Parietal lobe (tissue), 2 donors: ENCODE results near the genes TNNI3 and NAT14.

DNA sequence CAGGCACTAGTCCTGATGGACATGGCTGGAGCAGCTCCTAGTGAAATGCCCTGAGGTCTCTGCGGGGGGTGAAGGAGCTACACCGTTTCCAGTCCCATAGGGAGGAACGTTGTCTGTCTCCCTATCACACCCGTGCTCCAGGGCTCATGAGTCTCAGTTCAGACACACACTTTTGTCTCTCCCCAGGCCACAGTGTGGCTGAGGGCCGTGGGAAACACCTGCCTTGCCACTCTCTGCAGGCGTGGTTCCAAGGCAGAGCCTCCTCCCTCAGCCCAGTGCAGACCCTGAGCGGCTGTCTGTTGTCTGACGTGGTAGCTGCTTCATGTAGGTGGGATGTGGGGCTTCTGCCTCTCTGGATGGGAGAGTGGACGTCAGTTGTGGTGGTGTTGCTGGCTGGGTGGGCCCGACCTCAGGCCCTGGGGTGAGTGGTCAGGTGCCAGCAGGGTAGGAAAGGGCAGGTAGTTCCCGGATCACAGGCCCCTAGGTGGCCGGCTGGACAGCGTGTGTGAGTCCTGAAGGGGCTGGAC, 6.0 kb upstream of the LILRB1 start:
- RAMPAGE, long total RNA: no peak

GRCh38 chr19:54643584-54644157, 13.4 kb downstream of the LILRB1 start:
- RAMPAGE, long total RNA: no peak

- RAMPAGE, long total RNA: no peak
These were observed 1.9 kb upstream of the LILRB4 start for GRCh38 chr19:54660631-54661473.

DNA sequence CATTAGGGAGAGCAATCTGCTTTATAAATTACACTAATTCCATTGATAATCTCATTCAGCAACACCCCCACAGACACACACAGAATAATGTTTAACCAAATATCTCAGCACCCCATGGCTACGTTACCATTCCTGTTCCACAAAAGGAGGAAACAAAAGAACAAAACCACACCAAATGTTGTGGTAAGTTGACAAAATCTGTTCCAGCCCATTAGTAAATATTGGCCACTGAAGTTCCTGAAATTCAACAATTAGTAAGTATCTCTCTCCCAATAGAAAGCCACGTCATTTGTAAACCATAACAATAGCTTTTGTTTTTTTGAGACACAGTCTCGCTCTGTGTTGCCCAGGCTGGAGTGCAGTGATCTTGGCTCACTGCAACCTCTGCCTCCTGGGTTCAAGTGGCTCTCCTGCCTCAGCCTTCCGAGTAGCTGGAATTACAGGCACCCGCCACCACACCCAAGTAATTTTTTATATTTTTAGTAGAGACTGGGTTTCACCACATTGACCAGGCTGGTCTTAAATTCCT, 2.3 kb upstream of the FCAR start:
- RAMPAGE, long total RNA: no peak

GRCh38 chr19:55027430-55028470, 10.3 kb downstream of the GP6 start:
- RAMPAGE, long total RNA: no peak

GRCh38 chr19:55083709-55084508, 8.2 kb downstream of the EPS8L1 start:
- RAMPAGE, long total RNA: no peak

DNA sequence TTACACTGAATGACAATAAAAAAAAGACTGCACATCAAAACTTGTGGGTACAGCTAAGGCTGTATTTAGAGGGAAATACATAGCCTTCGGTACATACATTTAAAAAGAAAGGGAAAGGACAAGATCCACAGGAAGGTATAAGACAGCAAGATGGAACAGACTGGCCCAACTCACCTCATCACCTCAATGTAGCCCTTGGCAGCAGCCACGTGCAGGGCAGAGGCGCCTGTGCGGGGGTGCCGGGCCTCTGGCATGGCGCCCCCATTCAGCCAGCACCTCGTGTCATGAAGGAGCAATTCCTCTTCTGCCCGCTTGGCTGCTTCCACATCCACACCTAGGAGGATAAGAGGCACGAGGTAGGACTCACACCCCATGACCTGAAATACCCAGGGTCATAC, 14.2 kb downstream of the PPP1R12C start:
- RAMPAGE, long total RNA: no peak

DNA sequence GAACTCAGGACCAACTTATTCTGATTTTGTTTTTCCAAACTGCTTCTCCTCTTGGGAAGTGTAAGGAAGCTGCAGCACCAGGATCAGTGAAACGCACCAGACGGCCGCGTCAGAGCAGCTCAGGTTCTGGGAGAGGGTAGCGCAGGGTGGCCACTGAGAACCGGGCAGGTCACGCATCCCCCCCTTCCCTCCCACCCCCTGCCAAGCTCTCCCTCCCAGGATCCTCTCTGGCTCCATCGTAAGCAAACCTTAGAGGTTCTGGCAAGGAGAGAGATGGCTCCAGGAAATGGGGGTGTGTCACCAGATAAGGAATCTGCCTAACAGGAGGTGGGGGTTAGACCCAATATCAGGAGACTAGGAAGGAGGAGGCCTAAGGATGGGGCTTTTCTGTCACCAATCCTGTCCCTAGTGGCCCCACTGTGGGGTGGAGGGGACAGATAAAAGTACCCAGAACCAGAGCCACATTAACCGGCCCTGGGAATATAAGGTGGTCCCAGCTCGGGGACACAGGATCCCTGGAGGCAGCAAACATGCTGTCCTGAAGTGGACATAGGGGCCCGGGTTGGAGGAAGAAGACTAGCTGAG, 2.0 kb downstream of the PPP1R12C start:
- RAMPAGE, long total RNA: no peak

- RAMPAGE, long total RNA: no peak
These were observed at the start of gene TNNI3 for GRCh38 chr19:55157332-55158143. Gene TNNI3 (minus strand): TSS chr19:55157732.

DNA sequence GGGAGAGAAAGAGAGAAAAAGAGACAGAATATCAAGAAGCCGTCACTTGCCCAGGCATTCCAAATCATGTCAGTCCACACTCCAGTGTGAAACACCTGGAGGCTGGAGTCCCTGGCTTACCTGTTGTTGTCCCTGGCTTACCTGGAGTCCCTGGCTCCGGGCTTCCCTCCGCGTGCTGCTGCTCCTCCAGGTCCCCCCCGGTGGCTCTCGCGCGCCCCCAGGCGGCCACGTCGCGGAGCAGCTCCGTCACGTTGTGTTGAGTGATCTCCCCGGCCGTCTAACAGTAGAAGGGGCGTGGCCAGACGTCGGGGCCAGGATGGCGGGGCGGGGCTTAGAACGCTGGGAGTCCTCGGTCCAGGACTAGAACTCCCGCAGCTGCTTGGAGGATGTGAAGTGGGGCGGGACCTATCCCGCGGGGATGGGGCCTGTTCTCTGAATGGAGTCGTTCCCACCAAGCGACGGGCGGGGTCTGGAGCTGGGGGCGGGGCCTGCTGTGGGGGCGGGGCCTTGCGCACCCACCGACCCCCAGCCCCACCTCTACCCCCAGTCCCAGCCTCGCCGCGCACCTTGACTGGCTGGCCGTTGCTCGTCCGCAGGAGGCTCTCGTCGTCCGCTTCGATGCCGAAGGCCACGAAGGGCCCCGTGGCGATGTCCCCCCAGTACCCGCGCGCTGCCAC, 3.1 kb upstream of the TNNI3 start:
- RAMPAGE, long total RNA: no peak

DNA sequence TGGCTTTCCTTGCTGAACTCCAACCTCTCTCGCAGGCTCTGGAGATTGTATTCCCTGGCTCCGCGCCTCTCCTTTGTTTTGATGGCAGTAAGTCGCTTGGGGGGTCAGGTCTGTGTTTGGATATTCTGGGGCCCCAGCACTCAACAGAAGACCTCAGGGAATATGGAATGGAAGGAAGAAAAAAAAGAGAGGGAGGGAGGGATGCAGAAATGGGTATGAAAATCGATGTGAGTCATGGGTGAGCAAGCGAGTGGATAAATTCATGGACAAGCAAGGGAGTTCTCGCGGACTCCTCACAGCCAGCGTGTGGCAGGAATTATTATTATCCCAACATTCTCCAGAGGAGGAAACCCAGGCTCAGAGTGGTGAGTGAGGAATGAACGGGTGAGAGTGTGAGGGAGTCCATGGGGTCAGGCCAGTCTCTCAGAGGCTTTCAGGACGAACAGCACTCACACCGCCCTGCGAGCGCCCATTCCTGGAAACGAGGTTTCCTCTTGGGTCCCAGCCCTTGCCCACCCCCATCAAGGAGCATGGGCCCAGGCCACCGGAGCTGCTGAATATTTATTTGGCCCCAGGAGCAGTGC, 6.2 kb upstream of the DNAAF3 start:
- RAMPAGE, long total RNA: no peak

GRCh38 chr19:55253625-55254145, 5.1 kb downstream of the PPP6R1 start:
- RAMPAGE, long total RNA: no peak

DNA sequence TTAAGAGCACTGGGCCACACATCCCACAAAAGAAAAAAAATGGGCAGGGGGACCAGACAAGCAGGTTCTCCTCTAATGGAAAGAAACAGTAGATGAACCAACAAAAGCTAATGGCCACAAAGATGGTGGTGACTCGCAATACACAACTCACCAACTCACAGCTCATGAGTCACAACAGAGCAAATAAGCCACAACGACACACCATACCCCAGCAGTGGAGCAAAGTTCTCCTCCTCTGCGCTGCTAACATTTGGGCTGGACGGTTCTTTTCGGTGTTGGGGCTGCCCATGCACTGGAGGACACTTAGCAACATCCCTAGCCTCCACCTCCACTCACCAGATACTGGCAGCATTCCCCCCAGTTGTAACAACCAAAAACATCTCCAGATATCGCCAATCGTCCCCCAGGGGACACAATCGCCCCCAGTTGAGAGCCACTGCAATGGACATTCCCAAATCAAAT, 2.7 kb downstream of the PPP6R1 start:
- RAMPAGE, long total RNA: no peak

DNA sequence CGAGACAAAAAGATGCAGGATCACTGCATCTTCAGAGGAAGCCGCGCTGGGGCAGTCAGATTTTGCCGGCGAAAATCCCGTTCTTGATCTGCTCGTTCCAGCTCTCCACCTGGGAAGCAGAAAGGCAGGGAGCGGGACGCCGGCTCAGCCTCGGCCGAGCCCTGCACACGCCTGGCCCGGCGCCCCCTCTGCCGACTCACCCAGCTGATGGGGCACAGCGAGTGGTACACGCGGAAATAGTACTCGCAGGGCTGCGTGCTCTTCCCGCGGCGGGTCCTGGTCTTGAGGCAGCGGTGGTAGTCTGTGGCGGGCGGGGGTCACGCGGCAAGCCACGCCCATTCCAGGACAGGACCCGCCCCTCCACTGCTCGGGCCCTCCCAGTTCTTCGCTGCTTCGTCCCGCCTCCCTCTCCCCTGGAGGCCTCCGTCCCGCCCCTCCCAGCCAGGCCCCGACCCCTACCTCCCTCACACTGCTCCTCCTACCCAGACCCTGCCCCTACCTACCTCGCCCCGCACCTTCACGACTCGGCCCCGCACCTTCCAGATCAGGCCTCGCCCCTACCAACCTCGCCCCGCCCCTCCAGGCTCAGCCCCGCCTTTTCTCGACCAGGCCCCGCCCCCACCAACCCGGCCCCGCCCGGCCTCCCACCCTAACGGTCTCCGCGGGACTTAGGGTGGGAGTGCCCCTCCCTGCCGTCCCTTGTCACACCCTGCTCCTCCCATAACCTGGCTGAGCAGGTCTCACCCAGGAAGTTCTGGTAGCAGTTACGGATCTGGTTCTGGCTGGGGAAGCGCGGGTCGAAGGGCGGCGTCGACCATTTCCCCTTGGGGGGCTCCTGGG, 633 bp downstream of the COX6B2 start:
- RAMPAGE, long total RNA: no peak

GRCh38 chr19:55441753-55442302, 1.3 kb downstream of the SHISA7 start:
- RAMPAGE, long total RNA: no peak

- RAMPAGE, long total RNA: no peak
These were observed 1.9 kb upstream of the NAT14 start for GRCh38 chr19:55483176-55483469.

DNA sequence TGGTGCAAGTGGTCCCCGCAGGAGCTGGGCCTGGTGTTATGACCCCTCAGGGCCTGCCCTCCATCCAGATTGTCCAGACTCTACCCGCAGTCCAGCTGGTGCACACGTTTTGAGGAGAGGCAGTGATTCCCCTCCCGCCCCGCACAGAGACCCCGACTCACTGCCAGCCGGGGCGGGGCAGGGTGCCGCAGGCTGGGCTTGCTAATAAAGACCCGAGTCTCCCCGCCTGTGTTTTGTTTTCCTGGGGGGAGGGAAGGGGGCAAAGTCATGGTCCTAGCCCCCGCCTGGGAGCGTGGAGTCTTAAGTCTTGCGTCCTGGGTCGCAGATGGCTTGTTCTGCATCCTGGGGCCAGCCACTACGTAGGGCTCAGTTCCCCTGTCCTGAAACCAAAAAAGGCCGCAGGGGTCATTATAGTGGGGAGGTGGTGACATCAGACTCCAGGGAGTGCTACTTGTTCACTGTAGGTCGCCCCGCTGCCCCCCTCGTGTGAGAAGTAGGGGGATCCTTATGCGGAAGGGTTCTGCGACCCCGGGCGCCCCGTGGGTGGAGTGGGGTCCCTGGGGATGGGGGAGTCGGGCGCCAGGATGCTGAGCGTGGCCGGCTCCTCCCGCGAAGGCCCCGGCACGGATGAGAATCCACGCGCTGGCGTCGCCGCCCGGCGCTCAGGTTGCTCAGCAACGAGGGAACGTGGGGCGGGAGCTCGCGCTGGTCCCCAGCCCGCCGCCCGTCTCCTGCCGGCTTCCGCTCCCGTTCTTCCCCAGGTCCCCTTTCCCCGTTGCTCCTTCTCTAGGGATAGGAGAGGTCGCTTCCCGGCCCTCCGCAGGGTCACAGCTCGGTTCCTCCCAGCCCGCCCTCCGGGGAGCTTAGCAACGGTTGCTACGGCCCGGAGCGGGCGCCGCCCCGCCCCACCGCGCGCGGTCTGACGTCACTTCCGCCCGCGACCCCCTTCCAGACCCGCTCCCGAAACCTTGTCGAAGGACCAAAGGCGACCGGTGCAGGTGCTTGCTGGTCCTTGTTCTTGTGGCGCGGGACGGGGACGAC, at the start of gene NAT14:
Gene NAT14 (plus strand): TSS at position 928 of the 1,041 bp plus-strand sequence.
- RAMPAGE, long total RNA: no peak

DNA sequence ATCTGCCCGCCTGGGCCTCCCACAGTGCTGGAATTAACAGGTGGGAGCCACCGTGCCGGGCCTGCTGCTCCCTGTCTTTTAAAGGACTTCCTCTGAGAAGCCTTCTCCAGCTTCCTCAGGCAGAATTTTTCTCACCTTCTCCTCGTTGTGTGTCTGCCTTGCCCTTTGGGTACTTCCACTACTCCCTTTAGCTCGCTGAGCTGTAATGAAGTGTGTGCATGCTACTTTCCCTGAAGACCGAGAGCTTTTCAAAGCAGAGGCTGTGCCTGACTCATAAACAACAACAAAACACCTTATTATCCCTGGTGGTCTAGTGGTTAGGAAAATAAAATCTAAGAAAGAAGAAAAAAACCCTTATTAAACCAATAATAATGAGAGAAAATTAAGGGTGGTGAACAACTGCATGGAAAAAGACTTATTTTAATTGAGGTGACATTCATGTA, 8.8 kb downstream of the SSC5D start:
- RAMPAGE, long total RNA: no peak

DNA sequence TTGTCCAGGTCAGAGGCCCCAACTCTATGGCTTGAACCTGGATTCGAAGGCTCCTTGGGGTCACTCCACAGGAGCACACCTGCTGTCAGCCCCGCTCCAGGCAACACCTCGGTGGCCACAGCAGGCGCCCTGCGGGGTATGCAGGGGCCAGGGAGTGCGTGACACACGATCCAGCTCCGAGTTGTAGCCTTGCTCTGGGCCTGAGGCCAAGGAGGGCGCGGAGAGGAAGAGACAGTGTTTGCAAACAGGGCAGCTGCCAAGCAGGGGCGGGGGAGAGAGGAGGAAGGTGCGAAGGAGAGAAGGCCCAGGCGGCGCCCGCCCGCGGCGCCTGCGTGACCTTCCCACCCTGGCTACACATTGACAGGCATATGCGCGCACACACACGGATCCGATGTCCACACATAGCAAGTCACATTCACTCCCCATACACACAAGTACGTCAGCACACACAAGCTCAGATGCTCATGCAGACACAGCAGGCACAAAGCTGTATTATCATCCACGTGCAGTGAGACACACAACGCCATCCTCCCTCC, 10.6 kb downstream of the SBK2 start:
- RAMPAGE, long total RNA: no peak

- RAMPAGE, long total RNA: no peak
These were observed 5.7 kb upstream of the ZNF580 start for GRCh38 chr19:55634769-55635876.